ENCODE measurements around the genes HAPLN3 and NGRN.

GRCh38 chr15:88895284-88895996 lies at the start of gene HAPLN3:
HAPLN3 (minus strand) TSS chr15:88895544.
- PRO-cap, result no peak

DNA sequence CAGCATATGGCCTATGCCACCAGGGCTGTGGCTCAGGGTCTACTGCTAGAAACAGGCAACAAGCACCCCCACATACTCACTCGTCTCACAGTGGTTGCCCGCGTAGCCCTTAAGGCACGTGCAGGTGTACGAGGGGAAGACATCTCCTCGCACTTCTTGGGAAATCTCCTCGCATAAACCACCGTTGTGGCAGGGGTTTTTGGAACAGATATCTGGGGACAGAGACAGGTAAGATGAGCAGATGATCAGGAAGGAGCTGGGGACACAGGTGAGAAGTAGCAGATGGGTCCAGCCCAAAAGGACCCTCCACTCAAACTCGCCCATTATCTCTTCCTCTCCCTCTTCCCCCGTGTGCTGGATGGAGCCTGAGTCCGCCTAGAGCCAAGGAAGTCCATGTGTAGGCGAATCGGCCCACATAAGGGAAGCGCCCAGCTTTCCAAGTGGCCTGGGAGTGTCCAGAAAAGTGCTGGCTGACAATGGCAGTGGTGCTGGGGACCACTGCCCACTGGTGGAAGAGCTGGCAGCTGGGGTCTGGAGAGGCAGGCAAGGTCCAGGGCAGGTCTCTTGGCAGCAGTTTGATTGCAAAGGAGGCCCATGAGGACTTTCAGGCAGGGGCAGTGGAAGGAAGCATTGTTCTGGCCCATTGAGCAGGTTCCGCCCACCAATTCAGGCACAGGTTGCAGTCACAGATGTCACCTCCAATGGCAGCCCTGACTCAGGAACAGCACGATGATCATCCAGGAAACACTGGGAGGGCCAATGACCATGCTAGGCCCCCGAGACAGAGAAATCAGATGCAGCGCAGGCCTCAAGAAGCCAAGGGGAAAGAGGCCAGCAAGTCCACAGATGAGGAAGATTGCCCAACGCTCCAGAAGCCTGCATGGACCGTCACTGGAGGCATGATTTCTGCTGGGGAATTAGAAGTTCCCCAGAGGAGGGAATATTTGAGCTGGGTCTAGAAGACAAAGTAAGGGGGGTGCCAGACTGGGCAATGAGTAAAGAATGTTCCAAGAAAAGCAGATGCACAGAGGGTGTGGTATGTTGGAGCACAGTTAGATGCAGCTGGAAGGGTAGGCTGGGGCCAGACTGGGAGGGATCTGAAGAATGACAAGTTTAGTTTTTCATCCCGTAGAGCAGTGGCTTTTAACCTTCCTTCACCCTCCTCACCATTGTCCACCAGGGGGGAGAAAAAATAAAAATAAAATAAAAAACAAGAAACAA lies 3.1 kb downstream of the MFGE8 start:
- PRO-cap, result no peak

DNA sequence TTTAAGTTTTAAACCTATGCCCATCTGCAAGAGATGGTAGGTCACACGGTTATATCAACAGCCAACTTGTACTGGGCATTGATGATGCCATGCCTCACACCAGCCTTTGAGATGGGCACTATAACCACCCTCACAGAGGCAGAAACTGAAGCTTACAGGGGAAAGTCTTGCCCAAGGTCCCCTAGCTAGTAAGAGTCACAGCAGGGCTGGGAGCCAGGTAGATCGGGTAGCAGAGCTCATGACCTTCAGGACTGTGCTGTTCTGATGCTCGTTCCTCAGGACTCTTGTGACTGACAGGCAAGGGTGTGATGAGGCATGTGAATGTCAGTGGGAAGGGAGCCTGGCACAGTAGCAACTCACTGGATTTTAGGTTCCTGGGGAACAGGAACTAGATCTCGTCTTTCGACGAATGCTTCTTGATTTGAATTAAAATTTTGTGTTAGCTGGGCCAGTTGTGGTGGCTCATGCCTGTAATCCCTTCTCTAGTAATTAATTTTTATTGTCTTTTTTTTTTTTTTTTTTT lies 65.7 kb downstream of the RLBP1 start:
- PRO-cap, result no peak

GRCh38 chr15:89311386-89311915 lies 23.2 kb downstream of the POLG start:
- PRO-cap, result no peak

- PRO-cap, result no peak
These were observed 27.3 kb downstream of the RHCG start for GRCh38 chr15:89468887-89469758.

DNA sequence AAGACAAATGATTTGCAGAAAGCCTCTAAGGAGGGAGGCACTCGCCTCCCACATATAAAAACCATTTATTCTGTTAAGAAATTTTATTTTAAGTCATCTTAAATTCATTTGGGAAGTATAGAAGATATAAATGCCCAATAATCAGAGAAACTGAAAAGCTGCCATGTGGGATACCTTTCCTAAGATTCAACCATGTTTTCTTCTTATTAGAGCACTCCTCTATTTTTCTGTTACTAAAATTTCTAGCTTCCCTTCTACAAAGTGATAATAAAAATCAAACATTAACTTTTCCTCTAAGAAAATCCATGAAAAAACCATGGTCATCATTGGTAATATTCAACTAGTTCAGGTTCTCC lies 36.4 kb downstream of the AP3S2 start:
- PRO-cap, result no peak

DNA sequence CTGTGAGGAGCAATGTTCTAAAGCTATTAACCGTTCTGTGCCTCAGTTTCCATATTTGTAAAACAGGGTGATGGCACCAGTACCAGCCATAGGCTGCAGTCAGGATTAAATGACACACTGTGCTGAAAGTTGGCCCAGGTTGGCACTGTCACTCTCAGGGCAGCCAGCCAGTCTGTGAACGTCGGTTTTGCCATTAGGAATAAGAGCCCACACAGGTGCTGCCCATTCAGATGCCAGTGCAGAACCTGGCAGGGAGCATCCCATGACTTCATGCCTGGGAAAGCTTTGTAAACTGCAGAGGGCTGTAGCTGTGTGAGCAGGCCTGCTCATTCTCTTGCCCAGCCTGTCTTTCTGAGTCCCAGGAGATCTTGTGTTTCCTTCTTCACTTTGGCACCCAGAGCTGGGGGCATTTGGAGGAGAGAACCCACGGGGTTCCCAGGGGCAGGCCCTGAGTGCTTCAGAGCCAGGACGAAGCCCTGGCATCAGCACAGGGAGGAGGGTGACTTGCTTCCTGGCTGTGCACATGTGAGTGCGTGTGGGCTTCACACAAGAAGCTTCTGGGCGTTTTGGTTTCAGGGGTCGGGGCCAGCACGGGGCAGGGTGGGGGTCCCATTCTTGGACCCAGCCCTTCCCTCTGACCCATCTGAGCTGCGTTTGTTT lies 47.0 kb downstream of the ZNF710 start:
- PRO-cap, result no peak

DNA sequence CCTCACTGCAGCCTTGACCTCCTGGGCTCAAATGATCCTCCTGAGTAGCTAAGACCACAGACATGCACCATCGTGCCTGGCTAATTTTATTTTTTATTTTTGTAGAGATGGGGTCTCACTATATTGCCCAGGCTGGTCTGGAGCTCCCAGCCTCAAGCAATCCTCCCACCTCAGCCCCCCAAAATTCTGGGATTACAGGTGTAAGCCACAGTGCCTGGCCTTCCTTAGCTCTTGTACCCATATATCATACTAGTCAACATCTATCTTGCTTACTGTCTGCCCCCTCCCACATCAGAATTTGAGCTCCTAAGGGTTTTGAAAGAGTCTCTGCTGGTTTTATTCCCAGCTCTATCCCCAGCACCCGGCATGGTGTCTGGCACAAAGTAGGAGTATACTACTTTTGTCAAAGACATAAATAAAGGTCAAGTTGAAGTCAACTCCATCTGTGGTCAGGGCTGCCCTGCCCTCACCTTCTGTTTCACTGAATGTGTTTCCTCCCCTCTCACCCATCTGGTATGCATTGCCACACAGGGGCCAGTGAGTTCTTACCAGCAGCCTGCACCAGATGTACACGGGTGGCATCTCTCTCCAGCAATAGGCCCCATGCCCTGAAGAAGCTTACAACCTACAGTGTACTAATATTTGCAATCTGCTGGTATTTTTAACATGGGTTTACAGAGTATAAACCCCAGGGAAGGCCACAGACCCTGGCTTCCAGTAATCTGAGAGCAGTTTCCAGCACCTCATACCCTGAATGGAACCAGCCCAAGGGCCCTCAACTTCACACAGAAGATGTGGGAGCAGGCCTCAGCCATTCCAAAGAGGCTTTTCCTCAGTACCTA lies 2.5 kb downstream of the IDH2 start:
- PRO-cap, result no peak

- PRO-cap, result no peak
These were observed 10.0 kb upstream of the SEMA4B start for GRCh38 chr15:90190977-90191636.

DNA sequence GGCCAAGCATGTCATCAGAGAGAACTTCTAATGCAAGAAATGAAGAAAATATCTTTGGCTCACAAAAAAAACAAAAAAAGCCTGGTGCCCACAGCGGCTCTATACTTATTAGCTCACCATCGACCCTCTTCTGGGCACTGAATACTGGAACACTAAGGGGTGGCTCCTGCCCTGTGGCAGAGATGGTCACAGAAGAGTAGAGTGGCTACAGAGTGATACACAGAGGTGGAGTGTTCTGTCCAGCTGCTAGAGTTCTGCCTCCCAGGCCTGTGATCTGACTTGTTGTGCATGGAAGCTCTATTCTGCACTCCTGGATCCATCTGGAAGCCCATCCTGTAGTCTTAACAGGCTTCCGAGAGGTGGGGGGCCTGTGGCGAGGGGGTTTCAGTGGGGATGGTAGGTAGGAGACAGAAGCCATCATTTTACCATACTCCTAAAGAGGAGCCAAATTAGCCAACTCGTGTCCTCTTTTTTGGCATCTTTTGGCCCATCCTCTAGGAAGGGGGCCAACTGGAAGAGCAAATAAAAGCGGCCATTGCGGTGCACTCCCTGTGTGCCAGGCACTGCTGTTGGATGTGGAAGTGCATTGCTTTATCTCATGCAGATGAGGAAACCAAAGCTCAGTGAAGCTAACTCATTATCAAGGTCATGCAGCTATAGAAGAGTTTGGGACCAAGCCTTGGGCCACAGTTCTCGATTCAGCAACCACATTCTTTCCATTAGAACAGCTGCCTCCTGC lies 6.0 kb downstream of the SEMA4B start:
- PRO-cap, result no peak

DNA sequence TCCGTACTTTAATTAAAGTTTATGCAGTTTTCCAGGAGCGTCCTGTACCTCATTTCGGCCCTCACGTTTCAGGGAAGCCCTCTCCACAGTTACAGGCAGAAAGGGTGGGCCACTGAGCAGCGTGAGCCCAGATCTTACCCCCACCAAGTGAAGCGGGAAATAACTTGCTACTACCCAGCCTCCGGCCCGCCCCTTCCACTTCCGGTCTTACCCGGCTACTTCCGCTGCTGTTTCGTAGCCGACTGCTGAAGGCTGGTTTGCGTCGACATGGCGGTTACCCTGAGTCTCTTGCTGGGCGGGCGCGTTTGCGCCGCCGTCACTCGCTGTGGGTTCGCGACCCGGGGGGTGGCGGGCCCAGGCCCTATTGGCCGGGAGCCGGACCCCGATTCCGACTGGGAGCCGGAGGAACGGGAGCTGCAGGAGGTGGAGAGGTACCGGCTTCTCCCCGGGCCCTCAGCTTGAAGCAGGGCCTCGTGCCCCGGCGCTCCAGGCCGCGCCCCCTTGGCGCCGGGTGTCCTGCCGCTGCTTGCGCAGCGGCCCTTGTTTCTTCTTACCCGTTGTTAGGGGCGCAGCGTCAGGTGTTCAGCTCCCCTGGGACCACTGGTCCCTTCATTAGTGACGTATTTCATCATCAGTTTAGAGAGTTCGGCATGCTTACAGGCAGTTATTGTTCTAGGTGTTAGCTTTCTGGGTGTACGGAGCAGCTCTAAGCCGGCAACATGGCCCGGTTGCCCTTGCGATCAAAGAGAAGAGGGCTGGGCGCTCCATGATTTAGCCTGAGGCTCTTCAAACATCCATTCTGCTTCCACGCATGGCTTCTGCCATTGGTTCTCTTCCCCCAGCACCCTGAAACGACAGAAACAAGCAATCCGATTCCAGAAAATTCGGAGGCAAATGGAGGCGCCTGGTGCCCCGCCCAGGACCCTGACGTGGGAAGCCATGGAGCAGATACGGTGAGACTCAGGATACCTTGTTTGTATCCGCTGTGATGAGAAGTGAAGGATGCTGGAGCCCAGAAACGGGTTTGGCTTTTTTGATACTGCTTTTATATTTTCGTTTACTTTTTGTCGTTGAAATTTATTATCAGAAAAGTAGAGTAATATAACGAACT lies at the start of gene NGRN:
Gene NGRN, plus strand, starts transcription at position 227 of the 1,111 bp plus-strand sequence.
- PRO-cap, result bidirectional peak, plus-strand start at position 245 of the sequence, minus-strand start at position 200 of the sequence; bidirectional peak, plus-strand start at position 663 of the sequence, minus-strand start at position 460 of the sequence; bidirectional peak, plus-strand start at position 797 of the sequence, minus-strand start at position 826 of the sequence; bidirectional peak, plus-strand start at position 966 of the sequence, minus-strand start at position 938 of the sequence

DNA sequence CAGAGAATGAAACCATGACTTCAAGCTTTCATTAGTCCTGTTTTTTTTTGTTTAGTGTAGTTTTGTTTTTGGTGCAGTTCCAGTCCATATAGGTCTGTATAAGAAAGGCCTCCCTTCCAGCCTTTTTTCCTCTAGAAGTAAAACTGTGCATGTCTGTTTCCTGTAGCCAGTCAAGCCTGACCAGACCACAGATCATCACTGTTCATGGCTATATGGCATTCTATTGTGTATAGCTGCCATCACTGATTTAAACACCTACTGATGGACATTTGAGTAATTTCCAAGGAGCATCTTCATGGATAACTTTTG lies 5.5 kb upstream of the IQGAP1 start:
- PRO-cap, result no peak

DNA sequence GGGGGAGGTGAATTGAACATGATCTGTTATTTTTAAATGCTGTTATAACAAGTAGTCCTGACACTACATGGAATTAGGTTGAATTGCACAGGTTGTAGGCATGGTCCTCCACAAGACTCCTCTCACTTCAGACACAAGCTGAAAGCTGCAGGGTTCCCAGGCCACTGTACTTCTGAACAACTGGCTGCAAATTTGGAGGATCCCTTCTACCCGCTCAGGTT lies 66.6 kb downstream of the IQGAP1 start:
- PRO-cap, result no peak

DNA sequence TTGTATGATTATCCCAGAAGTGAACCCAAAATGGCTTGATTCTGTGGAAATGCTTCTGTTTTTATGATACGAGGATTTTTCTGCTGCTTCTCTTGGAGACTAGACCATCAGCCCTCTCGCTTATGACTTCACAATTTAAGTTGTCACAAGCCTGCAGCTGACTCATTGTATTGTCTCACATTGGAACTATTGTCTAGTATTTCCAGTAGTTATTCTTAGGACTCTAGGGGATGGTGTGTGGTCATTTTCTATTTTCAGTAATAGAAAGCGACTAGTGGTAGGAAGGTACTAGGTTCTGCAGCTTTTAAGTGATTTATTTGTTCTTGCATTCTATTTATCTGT lies 66.4 kb upstream of the CRTC3 start:
- PRO-cap, result no peak

- PRO-cap, result no peak
These were observed 28.4 kb downstream of the CRTC3 start for GRCh38 chr15:90558116-90558576.

- PRO-cap, result no peak
These were observed 32.0 kb downstream of the CRTC3 start for GRCh38 chr15:90561650-90562295.

DNA sequence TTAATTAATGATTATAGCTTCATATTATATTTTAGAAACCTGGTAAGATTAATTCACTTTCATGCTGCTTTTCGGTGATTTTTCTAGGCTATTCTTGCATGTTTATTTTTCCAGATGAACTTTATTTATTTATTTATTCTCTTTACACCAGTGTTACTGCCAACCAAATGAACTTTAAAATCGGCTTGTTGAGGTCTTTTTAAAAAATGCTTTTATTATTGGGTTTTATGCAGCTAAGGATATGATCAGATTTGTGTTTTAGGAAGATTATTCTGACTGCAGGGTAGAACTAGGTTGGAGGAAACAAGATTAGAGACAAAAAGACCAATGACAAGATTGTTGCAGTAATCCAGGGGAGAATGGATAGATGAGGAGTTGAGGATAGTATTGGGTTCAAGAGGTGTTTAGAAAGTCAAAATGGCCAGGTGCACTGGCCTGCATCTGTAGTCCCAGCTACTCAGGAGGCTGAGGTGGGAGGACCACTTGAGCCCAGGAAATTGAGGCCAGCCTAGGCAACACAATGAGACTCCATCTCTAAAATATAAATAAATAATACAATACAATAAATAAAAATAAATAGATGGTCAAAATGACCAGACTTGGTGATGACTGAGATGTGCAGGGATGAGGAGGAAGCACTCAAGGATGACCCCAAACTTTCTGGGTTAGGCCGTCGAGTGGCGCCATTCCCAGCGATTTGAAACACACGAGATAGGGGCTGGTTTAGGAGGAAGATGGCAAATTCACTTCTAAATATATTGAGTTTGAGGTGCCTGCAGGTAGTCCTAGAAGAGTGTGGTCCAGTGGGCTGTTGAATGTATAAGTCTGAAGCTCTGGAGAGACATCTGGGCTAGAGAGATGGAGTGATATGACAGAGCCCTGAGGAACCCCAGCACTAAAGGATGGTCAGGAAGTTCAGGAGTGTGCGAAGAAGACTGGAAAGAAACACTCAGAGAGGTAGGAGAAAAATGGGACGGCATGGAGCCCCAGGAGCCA lies 46.3 kb downstream of the CRTC3 start:
- PRO-cap, result no peak

GRCh38 chr15:90642421-90643191 lies 74.5 kb upstream of the BLM start:
- PRO-cap, result no peak

GRCh38 chr15:90665501-90666295 lies 51.4 kb upstream of the BLM start:
- PRO-cap, result bidirectional peak, plus-strand start at chr15:90665664, minus-strand start at chr15:90665641

DNA sequence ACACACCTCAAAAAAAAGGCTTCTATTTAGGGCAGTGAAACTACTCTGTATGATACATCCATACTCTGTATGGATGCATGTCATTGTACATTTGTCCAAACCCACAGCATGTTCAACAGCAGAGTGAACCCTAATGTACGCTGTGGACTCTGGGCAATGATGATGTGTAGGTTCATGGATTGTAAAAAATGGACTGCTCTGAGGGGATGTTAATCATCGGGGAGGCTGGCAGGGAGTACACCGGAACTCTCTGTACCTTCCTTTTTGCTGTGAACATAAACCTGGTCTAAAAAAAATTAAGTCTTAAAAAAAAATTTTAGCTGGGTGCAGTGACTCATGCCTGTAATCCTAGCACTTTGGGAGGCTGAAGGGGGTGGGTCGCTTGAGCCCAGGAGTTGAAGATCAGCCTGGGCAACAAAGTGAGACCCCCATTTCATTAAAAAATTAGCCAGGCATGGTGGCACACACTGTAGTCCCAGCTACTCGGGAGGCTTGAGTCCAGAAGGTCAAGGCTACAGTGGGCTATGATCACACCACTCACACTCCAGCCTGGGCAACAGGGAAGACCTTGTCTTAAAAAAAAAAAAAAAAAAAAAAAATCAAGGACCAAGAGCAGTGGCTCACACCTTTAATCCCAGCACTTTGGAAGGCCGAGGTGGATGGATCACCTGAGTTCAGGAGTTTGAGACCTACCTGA lies 49.6 kb upstream of the BLM start:
- PRO-cap, result no peak

All from neuron (in vitro differentiated cells).